Cerebral cortex (tissue), 2 donors: ENCODE measurements around the genes CHRND and CHRNG.

DNA sequence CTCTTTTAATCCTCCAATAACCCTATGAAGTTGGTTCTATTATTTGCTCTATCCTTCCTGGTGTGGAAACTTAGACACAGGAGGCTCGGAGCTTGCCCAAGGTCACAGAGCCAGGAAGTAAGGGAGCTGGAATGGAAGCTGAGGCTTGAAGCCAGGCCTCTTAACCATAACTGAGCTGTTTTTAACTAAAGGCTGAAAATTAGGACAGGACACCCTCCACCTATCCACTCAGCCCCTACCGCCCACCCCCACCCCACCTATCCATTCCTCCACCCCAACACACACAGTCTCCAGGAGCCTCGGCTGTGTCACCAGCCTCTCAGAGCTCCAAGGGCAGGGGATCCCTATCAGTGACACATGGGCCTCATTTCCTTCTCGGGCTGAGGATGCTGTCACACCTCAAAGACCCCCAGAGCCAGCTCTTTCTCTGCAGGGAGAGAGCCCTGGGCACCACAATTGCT, 14.0 kb upstream of the ECEL1 start:
- PRO-cap, 2 experiments, result no peak in any of the 2 experiments

DNA sequence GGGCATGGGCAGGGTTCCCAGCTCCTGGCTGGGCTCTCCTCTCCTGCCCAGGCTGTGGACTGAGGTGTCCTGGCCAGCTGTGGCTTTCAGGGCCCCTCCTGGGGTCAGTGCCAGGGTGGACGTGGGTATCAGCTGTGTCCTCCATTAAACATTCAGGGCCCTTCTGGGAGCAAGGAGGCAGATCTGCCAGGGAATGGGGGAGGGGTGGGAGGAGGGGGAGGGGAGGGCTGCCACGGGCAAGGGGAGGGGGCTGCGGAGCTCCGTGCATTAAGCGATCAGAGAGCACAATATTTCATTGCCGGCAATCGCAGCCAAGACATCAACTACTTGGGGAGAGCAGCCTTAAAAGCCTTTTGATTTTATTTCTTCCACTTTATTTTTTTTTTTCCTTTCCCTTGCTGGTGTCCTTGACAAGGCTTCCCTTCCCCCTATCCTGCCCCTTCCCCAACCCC, 14.5 kb upstream of the ECEL1 start:
- PRO-cap, 2 experiments, result no peak in any of the 2 experiments

DNA sequence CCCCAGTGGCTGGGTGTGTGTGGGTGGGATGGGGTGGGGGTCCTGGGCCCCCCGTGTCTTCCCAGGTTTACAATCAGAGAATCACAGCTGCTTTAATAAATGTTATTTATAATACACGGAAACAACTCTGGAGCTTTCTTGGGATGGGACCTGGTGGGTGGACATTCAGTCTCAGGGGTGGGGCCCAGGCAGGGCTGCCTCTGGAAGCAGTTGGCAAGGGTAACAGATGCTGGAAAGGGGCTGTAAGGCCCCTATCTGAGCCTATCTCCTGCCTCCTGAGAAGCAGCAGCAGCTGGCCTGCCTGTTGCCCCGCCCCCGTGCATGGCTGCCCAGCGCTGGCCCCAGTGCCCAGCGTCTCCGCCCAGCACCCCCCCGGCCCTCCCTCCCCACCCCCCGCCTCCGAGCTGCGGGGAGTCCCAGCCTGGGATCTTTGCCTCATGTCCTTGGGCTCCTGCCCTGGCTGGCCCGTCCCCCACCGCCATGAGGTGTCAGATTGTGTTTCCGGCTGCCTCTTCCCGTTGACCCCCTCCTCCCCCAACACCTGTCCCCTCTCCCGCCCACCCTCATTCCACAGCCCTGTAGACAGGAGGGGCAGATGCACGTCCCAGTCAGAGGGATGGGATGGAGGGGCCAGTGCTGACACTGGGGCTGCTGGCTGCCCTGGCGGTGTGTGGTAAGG, at the start of gene CHRND:
Gene CHRND (plus strand): TSS at position 566 of the 679 bp plus-strand sequence.
- PRO-cap, 2 experiments, result no peak in any of the 2 experiments

- PRO-cap, 2 experiments, result no peak in any of the 2 experiments
These were observed at the start of gene CHRNG for GRCh38 chr2:232539205-232539877. TSS of gene CHRNG (plus strand) at chr2:232539692.

DNA sequence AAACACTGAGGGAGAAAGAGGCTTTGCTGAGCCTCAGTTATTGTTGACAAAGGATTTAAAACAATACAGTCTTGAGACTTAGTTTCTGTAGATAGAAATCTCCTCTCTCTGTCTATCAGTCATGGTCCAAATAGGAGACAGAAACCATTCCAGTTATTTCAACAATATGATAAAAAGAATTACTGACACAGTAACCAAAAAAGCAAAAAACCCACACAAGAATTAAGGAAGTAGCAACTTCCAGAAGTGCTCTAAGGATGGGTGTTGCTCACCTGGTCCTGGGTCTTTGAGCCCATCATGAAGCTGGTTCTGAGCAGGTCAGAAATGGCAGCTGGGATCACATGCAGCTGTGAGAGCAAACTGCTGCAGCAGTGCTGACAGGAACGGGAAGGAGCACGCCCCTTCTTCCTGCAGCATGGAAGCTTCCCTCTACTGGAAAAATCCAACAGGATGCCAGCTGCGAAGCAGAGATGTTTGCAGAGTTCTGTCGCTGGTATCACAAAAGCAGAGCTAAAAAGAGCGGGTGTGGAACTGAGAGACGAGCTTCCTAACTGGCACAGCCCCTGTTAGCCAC, 33.6 kb downstream of the EIF4E2 start:
- PRO-cap, 2 experiments, result no peak in any of the 2 experiments

DNA sequence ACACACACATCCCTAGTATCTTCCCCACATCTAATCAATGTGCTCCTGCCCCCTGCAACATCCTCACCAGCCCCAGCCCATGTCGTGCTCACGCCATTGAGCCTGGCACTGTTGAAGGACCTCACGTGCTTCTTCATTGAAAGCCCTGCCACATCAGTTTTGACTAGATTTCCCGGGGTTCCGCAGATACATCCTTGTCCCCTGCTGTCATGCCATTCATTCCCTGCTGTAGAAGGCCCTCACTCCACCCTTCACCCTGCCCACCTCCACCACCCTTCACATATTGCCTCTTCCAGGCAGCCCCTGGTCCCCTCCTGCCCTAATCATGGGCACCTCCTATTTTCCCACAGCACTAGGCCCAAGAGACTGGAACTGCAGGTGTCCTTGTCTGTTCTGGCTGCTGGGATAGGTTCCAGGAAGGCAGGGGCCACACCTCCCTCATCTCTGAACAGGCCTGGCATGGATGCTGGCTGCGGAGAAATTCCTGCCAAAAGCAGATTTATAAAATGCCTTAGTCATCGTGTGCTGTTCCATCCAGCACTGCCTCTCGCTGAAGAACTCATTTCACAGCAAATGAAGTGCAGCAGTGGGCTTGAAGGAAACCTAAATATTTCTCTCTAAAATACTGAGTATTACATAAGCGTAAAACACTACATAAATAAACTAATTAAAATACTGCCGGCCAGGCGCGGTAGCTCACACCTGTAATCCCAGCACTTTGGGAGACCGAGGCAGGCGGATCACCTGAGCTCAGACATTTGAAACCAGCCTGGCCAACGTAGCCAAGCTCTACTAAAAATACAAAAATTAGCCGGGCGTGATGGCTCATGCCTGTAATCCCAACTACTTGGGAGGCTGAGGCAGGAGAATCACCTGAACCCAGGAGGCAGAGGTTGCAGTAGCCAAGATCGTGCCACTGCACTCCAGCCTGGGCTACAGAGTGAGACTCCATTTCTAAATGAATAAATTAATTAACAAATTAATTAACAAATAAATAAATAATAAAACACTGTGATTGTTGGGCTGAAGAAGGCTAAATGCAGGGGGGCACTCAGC, 38.4 kb downstream of the EIF4E2 start:
- PRO-cap, 2 experiments, result no peak in any of the 2 experiments

- PRO-cap, 2 experiments, result no peak in any of the 2 experiments
These were observed 29.2 kb downstream of the EFHD1 start for GRCh38 chr2:232662557-232663101.

DNA sequence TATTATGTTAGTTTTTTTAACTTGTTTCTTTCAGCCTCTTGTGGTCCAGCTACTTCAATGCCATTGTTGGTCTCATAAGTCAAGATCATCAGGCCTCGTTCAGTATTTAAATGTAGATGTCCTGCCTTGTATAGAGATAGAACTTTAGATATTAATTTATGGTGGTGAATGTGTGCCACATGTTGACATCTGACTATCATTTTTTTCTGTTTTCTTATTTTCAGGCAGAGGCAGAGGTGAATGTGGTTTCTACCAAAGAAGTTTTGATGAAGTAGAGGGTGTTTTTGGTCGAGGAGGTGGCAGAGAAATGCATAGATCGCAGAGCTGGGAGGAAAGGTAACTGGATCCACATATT, 16.1 kb downstream of the KCNJ13 start:
- PRO-cap, 2 experiments, result no peak in any of the 2 experiments

DNA sequence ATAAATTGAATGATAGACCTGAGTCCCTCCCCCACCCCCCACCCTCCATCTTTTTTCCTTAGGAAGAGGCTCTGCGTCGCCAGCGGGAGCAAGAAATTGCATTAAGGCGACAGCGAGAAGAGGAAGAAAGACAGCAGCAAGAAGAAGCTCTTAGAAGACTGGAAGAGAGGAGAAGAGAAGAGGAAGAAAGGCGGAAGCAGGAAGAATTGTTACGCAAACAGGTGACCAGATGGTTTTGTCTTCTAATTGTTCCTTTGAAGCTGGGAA, 43.3 kb upstream of the KCNJ13 start:
- PRO-cap, 2 experiments, result no peak in any of the 2 experiments

GRCh38 chr2:232875591-232875914, 5.5 kb downstream of the SNORC start:
- PRO-cap, 2 experiments, result peak in 1 of 2 experiments; most common plus-strand start chr2:232875815 (in 1); most common minus-strand start chr2:232875662 (in 1)

DNA sequence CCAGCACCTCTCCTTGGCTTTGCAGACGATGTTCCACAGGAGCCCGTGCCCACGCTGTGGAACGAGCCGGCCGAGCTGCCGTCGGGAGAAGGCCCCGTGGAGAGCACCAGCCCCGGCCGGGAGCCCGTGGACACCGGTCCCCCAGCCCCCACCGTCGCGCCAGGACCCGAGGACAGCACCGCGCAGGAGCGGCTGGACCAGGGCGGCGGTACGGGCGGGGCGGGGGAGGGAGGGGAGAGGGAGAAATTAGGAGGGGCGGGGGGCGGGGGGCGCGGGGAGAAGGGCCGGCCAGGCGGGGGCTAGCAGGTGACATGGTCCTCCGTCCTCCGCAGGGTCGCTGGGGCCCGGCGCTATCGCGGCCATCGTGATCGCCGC, 5.8 kb downstream of the SNORC start:
- PRO-cap, 2 experiments, result no peak in any of the 2 experiments

GRCh38 chr2:232890817-232891678, 21.0 kb downstream of the SNORC start:
- PRO-cap, 2 experiments, result no peak in any of the 2 experiments

DNA sequence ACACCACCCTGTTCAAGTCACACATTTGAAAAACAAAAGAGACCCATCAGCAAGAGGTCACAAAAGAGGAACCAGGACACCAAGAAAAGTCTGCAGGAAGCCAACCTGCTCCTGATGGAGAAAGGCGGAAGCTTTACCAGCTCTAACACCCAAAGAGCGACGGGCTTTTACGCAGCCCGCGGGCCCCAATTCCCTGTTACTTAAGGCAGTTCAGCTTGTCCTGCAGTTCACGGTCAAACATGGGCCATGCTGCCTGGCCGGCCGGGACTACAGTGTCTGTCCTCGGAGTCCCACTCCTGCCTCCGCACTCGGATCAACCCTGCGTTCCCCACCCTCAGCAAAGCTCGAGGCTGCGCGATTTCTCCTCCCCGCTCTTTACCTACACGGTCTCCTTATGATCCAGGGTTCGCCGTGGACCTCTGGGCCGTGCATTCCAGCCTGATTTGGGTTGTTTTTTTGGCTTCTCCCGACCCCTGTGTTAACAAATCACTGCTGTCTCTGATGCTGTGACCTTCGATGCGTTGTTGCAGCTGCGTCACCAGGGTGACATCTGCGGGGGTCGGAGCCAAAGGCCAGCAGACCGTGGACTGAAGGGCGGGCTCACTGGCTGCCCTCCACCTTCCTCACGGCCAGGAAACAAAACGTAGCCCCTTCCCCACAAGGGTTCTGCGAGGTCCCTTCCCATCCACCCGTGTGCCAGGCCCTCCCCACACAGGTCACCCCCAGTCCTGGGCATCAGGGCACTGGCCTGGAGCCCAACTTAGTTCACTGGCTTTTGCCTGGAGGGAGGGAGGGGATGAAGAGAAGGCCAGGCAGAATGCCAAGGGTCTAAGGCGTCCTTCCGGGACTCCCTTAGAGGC, 31.1 kb downstream of the SNORC start:
- PRO-cap, 2 experiments, result no peak in any of the 2 experiments

DNA sequence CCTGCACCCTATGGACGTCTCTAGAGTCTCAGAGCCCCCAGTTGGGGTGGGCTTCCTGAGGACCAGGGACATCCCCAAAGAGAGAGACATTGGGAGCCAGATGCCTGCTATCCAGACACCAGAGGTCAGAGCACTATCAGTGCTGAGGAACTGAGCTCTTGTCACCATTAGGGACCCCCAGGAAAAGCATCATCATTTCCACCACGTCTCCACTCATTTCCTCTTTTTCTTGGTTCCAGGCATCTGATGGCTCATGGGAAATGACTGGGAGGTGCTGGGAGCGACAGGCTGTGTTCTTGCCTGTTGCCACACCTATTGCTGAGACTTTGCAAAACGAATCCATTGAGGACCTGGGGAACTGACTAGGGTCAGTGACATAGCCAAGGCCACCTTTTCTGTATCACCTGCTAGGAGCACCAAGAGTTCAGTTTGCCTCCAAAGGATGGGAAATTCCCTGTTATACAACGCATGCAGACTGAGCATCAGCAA, 9.5 kb downstream of the NEU2 start:
- PRO-cap, 2 experiments, result no peak in any of the 2 experiments

DNA sequence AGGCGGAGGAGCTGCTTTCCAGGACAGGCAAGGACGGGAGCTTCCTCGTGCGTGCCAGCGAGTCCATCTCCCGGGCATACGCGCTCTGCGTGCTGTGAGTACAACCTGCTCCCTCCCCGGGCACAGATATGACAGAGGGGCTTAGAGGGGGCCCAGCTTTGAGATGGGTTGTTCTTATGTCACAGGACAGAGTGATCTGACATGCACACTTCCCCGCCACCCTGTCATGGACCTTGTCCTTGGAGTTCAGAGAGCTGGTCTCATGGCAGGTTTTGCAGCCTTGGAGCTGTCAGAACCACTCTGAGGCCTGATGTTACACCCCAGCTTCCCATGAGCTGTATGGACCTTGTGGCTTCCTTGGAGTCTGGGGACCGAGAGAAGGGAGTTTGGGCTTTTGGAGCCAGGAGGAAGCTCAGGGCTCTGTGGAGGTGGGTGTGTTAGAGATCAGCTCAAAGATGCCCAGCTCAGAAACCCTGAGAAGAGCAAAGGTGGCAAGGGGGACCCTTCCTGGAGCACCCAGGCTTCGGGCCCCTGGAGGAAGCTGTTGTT, 451 bp downstream of the INPP5D start:
- PRO-cap, 2 experiments, result no peak in any of the 2 experiments

DNA sequence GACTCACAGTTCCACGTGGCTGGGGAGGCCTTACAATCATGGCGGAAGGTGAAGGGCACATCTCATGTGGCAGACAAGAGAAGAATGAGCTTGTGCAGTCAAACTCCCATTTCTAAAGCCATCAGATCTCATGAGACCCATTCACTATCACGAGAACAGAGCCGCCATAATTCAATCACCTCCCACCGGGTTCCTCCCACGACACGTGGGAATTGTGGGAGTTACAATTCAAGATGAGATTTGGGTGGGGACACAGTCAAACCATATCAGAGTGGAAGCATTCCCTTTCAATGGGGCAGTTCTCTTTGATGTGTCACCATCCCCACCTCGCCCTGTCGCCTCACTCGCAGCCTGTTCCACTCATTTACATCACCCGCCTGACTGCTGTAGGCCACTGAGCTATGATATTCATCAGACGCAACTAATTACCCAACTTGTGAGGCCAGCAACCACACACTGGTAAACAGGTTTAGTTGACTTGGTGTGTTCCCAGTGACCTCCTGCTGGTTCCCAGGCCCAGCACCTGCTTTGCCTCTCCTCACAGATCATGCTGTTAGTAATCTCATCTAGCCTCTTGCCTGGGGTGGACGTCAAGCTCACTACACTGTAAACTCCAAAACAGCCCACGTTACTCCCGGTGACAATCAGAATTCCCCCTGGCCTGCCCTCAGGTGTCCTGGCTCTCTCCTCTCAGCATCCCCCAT, 39.9 kb downstream of the INPP5D start:
- PRO-cap, 2 experiments, result no peak in any of the 2 experiments

DNA sequence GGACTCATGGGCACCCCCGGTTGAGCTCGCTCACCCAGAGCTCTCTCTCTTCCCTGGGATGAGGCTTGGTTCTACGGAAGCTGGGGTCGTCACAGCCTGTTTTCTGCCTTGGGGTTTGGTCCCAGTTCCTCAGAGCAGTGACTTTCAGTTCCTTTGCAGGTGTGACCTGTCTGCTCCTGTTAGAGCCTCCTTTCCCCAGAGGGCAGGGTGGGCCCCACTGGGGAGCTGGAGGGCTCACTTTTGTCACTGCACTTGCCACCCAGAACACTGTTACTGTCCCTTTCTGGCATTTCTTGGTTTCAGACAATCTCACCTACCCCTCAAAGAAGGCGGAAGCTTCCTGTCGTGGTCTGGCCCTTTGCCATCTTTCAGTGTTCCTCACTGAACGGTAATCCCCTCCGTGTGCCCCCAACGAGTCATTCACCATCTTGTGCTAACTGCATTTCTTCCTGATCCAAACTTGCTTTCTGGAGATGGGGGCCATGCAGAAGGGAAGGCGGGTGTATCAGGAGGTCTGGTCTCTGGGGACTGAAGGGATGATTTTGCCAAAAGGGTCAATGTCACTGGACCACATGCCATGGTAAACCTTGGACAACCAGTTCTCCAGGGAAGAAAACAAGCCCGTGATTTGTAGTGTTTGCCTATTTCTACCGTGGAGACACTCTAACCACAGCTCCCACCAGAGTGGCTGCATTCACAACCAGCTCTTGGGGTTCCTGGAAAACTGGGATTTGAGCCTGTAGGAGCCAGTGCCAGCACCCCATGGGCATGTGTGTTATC, 40.6 kb downstream of the INPP5D start:
- PRO-cap, 2 experiments, result no peak in any of the 2 experiments

GRCh38 chr2:233386230-233387200, 32.2 kb downstream of the DGKD start:
- PRO-cap, 2 experiments, result no peak in any of the 2 experiments

- PRO-cap, 2 experiments, result no peak in any of the 2 experiments
These were observed 75.0 kb downstream of the DGKD start for GRCh38 chr2:233428970-233429982.

DNA sequence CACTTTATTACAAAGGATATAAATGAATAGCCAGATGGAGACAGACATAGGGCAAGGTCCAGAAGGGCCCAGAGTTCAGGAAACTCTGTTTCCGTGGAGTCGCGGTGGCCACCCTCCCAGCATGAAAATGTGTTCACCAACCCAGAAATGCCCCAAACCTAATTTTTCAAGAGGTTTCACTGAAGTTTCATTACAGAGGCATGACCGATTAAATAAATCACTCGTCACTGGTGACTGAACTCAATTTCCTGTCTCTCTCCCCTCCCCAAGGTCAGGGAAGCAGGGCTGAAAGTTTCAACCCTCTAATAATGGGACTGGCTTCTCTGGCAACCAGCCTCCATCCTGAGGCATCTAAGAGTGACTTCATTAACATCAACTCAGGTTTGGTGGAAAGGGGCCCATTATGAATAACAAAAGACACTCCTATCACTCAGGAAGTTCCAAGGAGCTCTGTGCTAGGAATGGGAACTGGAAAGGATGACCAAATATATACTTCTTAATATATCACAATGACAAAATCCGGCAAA, 22.3 kb downstream of the USP40 start:
- PRO-cap, 2 experiments, result no peak in any of the 2 experiments